AG10803 (cell line): ENCODE measurements around the genes NUPR1 and ATXN2L.

DNA sequence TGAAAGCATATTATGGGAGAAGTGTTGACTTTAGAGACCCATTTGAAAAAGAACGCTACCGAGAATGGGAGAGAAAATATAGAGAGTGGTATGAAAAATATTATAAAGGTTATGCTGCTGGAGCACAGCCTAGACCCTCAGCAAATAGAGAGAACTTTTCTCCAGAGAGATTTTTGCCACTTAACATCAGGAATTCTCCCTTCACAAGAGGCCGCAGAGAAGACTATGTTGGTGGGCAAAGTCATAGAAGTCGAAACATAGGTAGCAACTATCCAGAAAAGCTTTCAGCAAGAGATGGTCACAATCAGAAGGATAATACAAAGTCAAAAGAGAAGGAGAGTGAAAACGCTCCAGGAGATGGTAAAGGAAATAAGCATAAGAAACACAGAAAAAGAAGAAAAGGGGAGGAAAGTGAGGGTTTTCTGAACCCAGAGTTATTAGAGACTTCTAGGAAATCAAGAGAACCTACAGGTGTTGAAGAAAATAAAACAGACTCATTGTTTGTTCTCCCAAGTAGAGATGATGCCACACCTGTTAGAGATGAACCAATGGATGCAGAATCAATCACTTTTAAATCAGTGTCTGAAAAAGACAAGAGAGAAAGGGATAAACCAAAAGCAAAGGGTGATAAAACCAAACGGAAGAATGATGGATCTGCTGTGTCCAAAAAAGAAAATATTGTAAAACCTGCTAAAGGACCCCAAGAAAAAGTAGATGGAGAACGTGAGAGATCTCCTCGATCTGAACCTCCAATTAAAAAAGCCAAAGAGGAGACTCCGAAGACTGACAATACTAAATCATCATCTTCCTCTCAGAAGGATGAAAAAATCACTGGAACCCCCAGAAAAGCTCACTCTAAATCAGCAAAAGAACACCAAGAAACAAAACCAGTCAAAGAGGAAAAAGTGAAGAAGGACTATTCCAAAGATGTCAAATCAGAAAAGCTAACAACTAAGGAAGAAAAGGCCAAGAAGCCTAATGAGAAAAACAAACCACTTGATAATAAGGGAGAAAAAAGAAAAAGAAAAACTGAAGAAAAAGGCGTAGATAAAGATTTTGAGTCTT, 30.1 kb downstream of the RBBP6 start:
- RRBS, result no CpG with 5 or more reads among the region's 10 CpGs

DNA sequence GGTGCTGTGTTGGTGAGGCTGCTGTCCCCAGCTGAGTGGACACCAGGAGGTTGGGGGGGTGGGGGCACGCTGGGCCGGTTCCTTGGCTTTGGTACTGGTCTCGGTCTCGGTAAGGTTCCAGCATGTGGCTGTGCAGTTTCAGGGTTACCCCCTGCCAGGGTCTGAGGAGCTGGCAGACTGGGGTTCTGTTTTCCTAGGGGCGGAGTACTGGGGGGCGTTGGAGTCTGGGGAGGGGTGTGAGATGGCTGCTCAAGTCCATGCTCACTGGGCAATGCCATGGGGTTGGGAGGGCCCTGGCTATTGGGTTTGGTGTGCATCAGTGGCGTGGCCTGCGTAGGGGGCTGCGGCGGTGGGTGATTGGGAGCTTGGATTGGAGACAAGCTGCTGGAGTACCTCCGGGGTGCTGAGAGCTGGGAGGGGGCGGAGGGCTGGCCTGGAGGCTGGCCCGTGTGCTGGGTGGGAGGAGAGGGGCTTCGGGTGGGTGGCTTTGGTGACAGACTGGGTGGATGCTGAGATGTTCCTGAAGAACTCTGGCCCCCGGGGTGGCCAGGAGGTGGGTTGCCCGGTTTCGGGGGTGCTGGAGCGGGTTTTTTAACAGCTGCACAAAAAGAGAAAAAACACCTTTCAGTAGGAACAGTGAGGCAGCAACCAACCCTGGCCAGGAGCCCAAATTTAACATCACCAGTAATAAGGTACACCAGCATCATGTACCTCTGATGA, 84.2 kb downstream of the ARHGAP17 start:
- RRBS, result no CpG with 5 or more reads among the region's 18 CpGs

- RRBS, result no CpG with 5 or more reads among the region's 7 CpGs
Observed at GRCh38 chr16:24983498-24984087, 31.6 kb downstream of the ARHGAP17 start.

- RRBS, result no CpG with 5 or more reads among the region's 16 CpGs
Observed at GRCh38 chr16:24997782-24998576, 17.2 kb downstream of the ARHGAP17 start.

GRCh38 chr16:25110721-25110970, 896 bp upstream of the LCMT1 start:
- RRBS, result no CpG with 5 or more reads among the region's 3 CpGs

DNA sequence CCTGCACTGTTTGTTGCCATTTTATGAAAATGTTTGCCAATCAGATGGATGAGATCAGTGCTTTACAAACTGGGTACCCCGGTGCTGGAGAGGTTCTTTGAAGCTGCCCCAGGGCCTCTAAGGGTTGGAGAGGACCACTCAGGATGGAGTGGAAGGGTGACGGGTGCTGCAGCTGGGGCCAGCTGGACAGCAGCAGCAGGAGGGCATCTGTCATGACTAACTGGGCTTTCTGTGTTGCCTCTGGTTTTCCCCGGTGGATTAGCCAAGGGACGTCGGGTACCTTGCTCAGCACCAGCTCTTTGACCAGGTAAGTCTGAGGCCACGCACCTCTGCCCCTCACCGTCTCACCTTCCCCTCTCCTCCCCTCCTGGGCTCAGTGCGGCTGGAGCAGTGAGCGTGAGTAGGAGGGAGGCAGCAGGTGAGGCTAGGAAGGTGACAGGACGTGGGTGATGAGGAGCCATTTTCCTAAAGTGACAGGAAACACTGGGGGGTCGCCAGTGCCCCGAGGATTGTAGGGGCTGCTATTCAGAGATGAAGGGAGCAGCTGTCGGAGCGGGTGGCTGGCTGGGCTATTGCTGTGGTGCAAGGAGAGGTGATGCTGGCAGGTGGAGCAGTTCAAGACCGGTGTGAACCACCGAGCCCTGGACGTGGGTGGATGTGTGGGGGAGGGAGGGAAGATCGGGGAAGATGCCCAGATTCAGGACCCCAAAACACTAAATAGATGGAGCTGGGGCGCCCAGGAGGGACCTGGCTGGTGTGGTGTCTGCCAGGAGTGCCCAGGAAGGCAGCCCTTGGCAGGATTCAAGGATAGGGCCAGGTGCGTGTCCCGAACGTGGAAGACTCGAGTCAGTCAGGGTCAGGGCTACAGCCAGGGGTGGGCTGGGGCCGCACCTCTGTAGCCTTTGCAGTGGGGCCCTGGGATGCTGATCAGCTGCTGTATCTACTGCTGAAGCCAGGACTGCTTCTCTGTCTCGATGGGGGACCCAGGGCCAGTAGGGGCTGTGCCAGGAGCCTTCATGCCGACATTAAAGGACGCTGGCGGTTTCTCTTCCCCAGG, 12.7 kb downstream of the KDM8 start:
- RRBS, result no CpG with 5 or more reads among the region's 28 CpGs

DNA sequence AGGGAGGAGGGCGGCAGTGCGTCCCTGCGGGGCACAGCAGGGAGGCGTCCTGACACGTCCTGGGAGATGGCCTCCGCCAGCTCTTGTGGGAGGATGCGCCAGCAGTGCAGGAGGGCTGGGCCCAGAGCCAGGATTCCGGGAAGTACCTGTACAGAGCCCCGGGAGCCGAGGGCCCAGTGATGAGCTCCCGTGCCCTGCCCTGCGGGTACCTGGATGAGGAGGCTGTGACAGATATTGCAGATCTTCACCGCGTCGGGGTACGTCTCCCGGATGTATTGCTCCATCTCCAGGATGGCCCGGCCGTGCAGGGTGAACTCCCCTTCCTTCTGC, 23.1 kb downstream of the KDM8 start:
- RRBS, result 97% methylated on average over 8 of the region's 19 CpGs

DNA sequence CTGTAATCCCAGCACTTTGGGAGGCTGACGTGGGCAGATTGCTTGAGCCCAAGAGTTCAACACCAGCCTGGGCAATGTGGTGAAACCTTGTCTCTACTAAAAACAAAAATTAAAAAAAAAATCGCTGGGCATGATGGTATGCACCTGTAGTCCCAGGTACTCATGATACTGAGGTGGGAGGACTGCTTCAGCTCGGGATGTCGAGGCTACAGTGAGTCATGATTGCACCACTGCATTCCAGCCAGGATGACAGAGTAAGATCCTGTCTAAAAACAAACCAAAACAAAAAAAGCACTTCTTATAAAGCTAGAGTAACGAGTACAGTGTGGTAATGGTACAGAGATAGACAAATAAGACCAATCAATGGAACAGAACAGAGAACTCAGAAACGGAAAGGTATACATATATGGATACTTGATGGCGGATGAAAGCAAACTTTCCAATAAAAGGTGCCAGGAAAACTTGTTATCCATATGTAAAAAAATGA, 4.4 kb downstream of the NSMCE1 start:
- RRBS, result no CpG with 5 or more reads among the region's 7 CpGs

GRCh38 chr16:27353545-27354329, 40.0 kb downstream of the IL4R start:
- RRBS, result no CpG with 5 or more reads among the region's 4 CpGs

DNA sequence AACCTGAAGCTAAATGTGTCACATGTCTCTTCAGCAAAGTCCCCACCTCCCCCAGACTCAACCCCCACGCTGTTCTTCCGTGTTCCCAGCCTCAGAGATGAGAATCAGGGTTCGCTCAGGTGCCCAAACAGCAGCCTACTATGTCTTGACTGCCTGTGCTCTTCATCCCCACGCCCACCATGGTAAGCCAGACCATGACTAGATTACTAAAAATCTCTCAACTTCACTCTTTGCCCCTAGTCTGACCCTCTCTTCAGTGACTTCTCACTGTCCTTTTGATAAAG, 2.4 kb downstream of the GTF3C1 start:
- RRBS, result no CpG with 5 or more reads among the region's 4 CpGs

- RRBS, result 8% methylated on average over 4 of the region's 17 CpGs
Observed at GRCh38 chr16:27887933-27888428, 175.5 kb downstream of the GSG1L start.

GRCh38 chr16:28121388-28121976, 58.0 kb upstream of the GSG1L start:
- RRBS, result no CpG with 5 or more reads among the region's 3 CpGs

GRCh38 chr16:28155280-28156675, 56.0 kb downstream of the XPO6 start:
- RRBS, result no CpG with 5 or more reads among the region's 15 CpGs

DNA sequence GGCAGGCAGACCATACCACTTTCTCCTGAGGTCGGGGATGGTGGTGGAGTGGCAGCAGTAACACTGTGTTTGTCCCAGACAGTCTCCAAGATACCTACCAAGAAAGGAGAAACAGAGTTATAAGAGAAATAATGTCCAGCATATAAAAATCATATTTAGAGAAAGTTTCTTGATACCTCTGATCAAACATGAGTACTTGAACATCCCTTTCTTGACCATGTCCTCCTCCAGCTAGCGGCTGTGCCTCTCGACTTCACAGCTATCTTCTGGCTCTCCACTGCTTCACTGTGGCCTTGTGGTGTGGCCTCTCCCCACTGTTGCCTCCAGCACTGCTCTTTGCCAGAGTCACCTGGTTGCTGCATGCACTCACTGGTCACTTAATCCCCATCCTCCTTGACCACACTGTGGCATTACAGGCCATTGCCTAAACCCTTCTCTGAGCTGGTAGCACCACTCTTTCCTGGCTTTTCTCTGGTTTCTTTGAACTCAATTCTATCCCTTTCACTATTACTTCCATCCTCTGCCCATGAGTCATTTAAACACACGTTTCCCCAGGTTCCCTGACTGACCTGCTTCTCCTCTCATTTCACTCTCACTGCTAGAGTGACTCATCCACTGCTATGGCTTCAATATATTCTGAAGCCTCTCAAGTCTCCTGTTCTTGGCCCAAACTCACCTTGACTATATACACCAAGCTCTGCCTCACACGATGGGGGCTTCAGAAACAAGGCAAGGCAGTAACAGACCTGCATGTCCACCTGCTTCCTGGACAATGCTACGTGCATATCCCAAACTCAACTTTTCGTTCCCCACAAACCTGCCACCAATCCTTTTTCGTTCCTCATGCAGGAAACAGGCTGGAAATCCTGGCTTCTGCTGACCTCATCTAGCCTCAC, 45.0 kb downstream of the XPO6 start:
- RRBS, result no CpG with 5 or more reads among the region's 8 CpGs

DNA sequence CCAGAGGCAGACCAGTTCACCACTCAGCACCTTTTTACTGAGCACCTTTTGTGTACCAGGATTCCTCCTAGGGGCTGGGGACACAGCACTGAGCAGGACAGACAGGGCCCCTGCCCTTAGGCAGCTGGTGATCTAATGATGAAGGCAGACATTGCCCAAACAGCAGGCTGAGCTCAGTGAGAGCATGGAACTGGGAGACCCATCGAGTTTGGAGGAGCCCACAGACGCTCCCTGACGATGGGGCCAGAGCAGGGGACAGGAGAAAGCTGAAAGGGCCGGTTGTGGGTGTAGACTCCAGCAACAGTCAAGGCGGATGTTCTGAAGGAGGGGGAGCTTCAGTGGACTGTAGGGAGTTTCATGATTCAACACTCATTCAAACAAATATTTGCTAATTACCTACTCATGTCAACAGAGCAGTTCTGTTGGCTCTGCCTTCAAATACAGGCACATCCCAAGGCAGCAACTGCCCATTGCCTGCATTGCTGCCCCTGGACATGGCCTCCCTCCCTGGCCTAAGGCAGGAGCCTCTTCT, 32.1 kb downstream of the SBK1 start:
- RRBS, result no CpG with 5 or more reads among the region's 5 CpGs

GRCh38 chr16:28491124-28491613, 705 bp downstream of the CLN3 start:
- RRBS, result 0% methylated on average over 11 of the region's 18 CpGs

- RRBS, result no CpG with 5 or more reads among the region's 25 CpGs
Observed at GRCh38 chr16:28538508-28539598, at the start of gene NUPR1. Gene NUPR1 (minus strand): TSS chr16:28538974.

DNA sequence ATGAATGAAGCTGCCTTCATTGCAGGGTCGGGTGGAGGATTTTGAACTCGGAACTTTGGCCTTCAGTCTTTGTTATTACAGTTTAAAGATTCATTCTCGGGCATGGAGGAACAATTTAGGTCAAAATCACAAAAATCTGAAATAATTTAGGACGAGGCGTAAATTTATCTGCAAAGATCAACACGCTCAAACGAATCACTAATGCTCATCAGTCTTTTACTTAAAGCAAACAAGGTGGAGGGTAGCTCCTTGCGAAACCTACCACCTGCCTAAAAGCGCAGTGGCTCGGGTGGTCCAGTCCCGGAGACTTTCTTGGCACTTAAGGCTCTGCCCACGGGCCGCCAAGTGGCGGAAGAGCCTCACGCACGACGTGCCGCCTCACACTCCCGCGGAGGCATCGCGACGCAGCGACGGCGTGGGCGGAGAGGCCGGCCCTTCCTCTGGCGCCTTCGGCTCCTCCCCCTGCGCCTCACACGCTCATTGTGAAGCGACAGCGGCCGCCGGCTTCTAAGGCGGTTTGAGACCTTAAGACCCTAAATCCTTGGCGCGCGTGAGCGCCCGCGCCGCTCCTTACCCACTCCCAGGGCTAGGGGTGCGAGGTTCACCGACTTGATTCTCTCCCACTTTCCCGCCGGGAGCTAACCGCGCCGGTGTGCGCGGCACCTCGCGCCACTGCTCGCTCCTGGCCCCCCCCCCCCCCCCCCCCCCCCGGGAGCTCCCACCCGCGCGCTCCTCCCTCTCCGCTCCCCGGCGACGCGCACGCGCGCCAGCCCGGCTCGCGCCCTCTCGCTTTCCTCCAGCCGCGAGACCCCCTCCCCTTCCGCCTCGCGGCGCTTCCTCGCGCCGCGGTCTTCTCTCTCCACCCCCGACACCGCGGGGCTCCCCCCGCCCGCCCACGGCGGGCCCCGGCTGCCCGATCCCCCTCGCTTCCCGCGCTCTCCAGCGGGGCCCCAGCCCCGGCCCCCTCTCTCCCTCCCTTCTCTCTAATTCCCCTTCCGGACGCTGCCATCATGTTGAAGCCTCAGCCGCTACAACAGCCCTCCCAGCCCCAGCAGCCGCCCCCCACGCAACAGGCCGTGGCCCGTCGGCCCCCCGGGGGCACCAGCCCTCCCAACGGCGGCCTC, at the start of gene ATXN2L:
TSS of gene ATXN2L (plus strand) at position 750 of the 1,124 bp plus-strand sequence.
- RRBS, result 2% methylated on average over 33 of the region's 107 CpGs

DNA sequence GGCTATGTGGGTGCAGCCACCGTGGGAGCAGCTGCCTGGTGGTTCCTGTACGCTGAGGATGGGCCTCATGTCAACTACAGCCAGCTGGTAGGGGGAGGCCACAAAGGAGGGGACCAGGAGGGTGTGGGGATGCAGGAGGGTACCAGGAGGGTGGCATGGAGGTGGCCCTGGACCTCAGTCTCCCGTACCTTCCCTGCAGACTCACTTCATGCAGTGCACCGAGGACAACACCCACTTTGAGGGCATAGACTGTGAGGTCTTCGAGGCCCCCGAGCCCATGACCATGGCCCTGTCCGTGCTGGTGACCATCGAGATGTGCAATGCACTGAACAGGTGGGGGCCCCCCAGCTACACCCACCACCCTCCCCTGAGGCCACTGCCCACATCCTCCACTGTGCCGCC, 22.5 kb downstream of the RABEP2 start:
- RRBS, result no CpG with 5 or more reads among the region's 9 CpGs

DNA sequence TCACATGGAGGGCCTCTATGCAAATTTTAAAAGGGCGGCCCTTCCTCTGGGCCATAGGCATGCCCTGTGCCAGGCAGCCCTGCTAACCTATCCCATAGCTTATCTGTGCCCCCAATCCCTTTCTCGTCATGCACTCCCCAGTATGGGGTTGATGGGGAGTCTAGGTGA, 933 bp downstream of the RABEP2 start:
- RRBS, result no CpG with 5 or more reads among the region's 2 CpGs